Esophagus squamous epithelium (tissue), 4 donors: ENCODE data around the gene LDHD.

DNA sequence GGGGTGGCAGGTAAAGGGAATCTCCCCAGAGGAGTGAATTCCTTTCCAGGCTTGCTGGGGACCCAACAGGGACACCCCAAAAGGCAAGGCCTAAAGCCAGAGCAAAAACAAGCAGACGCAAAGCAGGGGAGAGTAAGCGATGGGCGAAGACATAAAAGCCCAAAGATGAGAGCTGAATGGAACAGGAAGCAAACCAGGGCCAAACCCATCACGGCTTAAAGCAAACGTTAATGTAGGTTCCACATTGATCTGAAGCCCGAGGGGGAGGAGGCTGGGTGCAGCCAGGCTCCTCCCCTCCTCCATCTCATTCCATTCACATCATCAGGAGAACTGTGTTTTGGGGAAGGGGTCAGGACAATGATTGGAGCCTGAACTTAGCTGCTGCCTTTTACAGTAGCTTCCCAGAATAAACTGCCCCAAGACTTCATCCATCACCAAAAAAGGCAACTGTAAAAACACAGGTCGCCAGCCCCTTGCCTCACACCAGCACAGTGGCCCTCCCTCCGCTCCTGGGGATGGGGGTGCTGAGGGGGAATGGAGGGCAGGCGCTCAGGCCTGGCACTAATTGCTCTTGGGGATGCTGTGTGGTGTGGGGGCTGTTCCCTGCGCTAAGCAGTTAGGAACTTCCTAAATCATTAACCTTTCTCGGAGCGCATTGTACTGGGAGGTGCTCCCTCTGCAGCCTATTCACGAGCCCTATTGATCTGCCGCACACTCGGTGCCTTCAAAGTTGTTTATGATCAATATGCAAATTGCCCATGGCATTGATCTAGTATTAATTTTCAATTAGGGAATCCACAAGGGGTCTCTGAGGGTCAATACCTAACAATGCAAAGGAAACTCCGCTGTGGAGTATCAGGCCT is 200.1 kb downstream of the ZFHX3 start:
- PRO-cap = no peak
- RAMPAGE, long total RNA, 4 experiments = no peak in any of the 4 experiments

DNA sequence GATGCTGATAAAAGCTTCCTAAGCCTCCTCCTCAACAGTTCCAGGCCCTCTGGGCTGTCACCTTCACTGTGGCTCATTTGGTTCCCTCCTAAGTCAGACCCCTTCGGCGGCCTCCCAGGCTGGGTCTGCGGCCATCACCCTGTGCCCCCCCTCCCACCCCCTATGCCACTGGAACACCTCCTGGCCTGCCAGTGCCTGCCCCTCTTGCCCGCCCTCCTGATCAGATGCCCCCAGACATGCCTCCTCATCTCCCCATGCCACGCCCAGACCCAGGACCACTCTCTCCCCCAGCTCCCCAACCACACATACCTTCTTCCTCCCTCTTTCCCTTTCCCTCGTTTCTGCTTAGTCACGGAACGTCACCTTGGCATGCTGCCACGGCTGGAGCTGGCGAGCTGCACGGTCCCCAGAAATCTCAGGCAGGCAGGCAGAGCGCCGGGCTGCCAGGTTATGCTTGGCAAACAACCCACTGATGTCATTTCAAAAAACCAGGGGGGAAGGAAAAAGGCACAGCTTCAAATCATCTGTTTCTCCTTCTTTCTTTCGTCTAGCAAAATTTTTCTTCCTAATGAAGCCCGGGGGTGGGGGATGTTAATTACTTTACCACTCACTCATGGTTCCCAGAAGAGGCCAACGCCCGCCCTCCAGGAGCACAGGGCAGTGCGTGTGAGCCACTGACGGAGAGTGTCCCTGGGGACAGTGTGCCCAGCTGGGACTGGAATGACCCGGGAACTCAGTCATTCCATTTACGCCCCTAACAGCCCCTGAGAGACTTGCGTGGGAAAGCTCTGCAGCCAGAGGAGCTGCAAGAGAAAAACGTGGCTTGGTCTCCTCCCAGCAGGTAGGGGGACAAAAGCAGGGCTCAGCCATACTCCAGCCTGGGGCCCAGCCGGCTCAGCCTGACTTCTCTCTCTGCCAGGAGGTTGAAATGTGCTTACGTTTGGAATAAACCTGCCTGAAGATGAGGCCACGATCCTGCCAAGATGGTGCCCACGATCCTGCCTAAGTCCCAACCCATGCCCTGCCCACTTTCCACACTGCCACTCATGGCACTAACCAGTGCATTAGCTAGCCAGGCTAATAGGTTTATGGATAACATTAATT is 199.1 kb downstream of the ZFHX3 start:
- PRO-cap = no peak
- RAMPAGE, long total RNA, 4 experiments = no peak in any of the 4 experiments

GRCh38 chr16:72850880-72851372 is 197.0 kb downstream of the ZFHX3 start:
- PRO-cap = bidirectional peak, plus-strand start at chr16:72851162, minus-strand start at chr16:72851025
- RAMPAGE, long total RNA, 4 experiments = no peak in any of the 4 experiments

GRCh38 chr16:72932532-72932892 is 115.4 kb downstream of the ZFHX3 start:
- PRO-cap = no peak
- RAMPAGE, long total RNA, 4 experiments = no peak in any of the 4 experiments

DNA sequence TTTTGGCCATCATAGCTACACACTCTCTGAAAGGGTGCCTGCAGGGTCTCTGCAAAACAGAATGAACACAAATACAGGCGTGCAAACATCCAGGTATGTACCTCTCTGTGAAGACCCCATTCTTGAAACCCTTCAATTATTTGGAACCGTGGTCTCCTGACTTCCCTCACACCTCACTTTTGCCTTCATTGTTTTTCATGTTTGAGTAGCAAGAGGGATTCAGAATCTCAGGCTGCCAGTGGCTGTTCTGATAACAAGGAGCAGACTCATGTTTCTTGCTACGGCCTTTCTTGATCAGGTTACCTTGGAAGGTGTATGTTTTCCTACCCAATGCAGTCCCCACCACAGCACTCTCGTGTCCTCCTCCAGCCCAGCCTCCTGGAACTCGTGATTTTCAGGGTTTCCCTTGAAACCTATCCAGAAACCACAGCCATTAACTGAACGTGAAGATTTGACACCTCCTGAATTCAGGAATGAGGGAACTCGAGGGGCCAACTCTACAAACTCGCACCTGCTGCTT is 1.8 kb downstream of the ZFHX3 start:
- PRO-cap = no peak
- RAMPAGE, long total RNA, 4 experiments = no peak in any of the 4 experiments

GRCh38 chr16:73054102-73054559 is 6.2 kb upstream of the ZFHX3 start:
- PRO-cap = unidirectional peak, plus-strand start at chr16:73054321
- RAMPAGE, long total RNA, 4 experiments = no peak in any of the 4 experiments

GRCh38 chr16:73066959-73067639 is 19.2 kb upstream of the ZFHX3 start:
- PRO-cap = unidirectional peak, minus-strand start at chr16:73067194
- RAMPAGE, long total RNA, 4 experiments = no peak in any of the 4 experiments

GRCh38 chr16:73142849-73143575 is 95.1 kb upstream of the ZFHX3 start:
- PRO-cap = unidirectional peak, plus-strand start at chr16:73143261
- RAMPAGE, long total RNA, 4 experiments = no peak in any of the 4 experiments

DNA sequence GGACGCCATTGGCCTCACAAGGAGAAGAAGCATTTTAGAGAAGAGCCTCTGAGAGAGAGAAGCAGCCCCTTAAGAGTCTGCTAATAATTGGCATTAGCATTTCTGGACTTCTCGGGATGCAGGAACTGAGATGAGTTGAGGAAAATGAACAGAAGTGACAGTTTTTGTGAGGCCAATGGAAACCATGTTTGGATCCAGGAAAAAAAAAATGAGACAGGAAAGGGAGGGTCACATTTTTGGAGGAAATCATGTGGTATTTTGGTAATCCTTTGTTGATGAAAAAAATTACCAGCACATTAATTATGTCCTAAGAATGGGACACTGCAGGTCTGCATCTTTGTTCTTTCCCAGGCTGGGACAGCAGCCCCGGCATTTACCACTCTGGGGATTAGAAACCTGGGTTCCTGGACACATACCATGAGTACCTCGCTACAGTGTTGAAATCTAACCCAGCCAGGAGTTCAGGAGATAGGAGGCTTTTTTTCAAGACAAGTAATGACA is 109.9 kb upstream of the ZFHX3 start:
- PRO-cap = no peak
- RAMPAGE, long total RNA, 4 experiments = no peak in any of the 4 experiments

DNA sequence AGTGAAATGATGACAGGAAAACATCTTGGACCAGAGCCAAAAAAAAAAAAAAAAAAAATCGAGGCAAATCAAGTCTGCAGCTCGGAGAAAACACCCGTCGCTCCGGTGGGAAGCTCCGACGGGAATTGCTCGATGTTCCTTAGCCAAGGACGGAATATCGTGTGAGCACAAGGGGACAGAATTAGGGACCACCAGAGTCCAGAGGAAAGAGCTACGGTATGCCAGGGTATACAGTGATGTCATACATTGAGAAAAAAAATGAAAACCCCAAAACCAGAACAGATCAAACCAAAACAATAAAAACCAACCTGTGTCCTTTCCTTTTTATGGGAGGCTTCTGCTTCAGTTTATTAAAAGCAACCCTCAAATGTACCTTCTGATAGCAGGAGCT is 185.1 kb upstream of the ZFHX3 start:
- PRO-cap = no peak
- RAMPAGE, long total RNA, 4 experiments = no peak in any of the 4 experiments

DNA sequence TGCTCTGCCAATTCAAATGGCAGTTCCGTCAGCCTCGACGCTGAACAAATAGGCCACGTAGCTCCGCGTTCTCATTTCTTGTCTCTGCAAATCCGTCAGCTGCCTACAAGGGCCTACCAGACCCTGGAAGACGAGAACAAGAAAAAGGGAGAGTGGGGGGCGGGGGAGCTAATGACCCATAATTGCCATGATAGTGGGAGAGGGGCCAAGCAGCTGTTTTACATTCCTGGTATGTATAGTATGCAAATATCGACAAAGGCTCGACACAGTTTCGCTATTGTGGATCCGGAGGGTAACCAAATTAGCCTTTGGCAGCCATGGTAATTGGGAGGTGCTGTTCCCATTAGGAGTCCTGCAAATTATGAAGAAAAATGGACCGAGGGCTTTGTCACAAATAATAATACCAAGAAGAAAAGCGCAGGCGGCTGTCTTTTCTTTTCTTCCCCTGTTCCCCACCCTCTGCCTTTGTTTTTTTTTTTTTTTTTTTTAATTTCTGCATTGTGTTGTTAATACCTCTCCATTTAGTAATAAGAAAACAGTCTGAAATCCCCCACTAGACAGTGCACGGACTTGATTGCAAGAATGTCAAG is 435.6 kb upstream of the ZFHX3 start:
- PRO-cap = no peak
- RAMPAGE, long total RNA, 4 experiments = no peak in any of the 4 experiments

GRCh38 chr16:74302667-74303407 is 6.2 kb downstream of the PSMD7 start:
- PRO-cap = no peak
- RAMPAGE, long total RNA, 4 experiments = no peak in any of the 4 experiments

DNA sequence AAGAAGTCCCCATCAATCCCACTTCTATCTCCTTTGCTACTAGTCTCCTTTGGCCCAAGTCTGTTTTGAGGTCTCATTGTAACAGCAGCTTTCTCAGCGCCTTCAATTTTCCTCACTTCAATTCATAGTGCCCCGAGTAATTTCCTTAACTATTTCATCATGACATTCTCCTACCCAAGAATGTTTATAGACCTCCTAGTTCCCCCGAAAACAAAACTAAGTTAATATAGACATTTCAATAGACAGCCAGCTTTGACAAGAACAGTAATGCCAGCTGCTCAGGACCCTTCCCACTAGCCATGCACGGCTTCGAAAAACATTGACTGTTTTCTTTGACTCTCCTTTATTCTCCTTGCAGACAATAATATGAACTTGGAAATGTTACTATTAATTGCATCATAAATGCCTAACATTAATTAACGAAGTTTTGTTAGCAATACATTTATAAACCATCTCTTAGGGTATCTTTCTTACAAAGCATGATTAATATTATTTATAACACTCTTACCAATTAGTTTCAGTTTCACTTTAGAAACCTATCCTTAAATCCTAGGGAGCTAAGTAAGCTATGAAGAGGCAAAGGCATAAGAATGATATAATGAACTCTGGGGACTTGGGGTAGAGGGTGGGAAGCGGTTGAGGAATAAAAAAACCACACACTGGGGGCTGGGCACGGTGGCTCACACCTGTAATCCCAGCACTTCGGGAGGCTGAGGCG is 22.8 kb downstream of the GLG1 start:
- PRO-cap = no peak
- RAMPAGE, long total RNA, 4 experiments = start-site peak on the minus strand in 1 of 4 experiments, centred at position 416 of the sequence, 5 reads per replicate

DNA sequence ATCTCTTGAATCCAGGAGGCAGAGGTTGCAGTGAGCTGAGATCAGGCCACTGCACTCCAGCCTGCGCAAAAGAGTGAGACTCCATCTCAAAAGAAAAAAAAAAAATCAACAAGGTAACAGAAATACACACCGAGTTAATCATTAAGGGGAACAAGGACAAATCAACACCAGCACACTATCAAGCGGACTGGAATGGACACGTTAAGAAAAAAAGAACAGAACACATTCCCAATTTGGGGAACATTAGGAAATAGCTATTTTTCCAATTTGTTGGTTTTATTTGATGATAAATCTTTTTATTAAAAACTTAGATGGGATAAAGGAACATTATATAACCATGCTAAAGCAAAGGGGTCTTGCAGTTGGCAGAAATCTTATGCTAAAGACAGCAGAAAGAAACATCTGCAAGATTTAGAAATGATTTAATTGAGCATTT is 28.5 kb upstream of the GLG1 start:
- PRO-cap = no peak
- RAMPAGE, long total RNA, 4 experiments = no peak in any of the 4 experiments

GRCh38 chr16:74909350-74909946 is 75.5 kb downstream of the WDR59 start:
- PRO-cap = no peak
- RAMPAGE, long total RNA, 4 experiments = no peak in any of the 4 experiments

GRCh38 chr16:75098360-75098842 is 18.2 kb downstream of the LDHD start:
- PRO-cap = bidirectional peak, plus-strand start at chr16:75098760, minus-strand start at chr16:75098591
- RAMPAGE, long total RNA, 4 experiments = no peak in any of the 4 experiments

DNA sequence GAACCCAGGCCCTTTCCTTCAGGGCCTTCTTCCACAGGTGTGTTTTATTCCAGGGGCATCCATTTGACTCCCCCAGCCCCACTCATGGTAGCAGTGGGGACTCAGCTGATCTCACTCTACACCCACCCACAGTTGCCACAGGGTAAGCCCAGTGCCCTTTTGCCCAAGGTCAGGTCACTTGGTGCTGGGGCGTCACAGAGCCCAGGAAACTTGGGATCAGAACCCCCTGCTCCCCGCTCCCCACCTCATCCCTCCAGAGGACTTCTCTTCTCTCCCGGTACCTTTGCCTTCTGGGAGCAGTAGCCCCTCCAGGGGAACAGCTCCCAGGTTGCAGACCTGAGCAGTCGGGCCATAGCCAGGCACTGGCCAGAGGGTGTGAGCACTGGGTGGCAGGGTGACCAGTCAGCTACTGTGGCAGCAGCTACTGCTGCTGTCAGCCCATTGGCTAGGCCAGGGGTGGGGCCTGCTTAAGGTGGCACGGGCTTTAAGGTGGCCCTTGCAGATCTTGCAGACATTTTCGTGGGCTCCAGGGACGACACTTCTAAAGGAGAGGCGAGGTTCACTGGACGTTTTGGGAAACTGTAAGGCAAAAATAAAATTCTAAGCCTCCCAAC is at the start of gene LDHD:
LDHD (minus strand) TSS at position 413 of the 614 bp plus-strand sequence.
- PRO-cap = bidirectional peak, plus-strand start at position 510 of the sequence, minus-strand start at position 413 of the sequence
- RAMPAGE, long total RNA, 4 experiments = start-site peak on the minus strand in 4 of 4 experiments, centred at positions 381 to 402 of the sequence, 18 to 30 reads per replicate

- PRO-cap = bidirectional peak, plus-strand start at chr16:75255433, minus-strand start at chr16:75255280
- RAMPAGE, long total RNA, 4 experiments = no peak in any of the 4 experiments
Measured at GRCh38 chr16:75254933-75255712, 3.7 kb upstream of the BCAR1 start.

DNA sequence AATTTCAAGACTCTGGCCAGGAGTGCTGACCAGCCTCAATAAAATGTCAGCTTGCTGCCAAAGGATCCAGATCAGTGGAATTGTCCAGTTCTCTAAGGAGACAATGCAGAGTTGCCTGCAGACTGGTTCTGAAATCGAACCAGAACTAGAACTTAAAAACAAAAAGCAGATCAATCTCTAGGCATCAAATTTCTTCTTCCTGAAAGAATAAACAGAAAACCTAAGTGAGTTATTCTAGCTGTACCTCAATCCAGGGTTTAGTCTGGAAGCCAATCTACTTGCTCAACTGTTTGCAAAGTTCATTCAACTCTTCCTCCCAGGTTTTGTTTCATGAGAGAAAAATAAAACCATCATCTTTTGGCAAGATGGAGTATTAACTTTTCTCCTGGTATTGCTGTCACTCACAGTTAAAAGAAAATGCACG is 60.9 kb downstream of the CFDP1 start:
- PRO-cap = no peak
- RAMPAGE, long total RNA, 4 experiments = no peak in any of the 4 experiments

DNA sequence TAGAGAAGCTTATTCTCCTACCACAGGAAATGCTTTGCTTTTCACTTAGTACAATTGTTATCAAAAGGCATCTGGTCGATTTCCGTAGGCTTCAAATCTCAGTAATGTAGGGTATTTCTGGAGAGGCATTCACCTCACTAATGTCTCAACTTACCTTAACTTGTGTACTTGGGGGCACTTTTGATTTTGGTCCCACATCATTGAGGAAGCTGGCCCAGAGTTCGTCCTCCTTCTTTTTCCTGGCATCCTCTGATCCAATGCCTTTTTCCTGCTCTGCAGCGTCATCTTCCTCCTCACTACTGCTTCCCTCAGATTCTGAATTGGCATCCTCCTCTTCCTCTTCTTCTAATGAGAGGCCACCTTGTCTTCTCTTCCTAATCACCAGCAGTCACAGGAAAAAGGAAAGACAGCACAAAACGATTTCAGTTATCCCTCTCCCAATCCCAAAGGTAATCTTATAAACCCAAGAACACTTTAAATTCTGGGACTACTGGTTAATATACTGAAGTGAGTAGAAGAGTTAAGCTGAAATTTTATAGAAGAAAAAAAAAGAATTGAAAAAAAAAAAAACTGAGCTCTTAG is 20.8 kb downstream of the CFDP1 start:
- PRO-cap = no peak
- RAMPAGE, long total RNA, 4 experiments = no peak in any of the 4 experiments